Cardiac septum (tissue), 1 donor: Measurements from ENCODE around the genes PMEL and SUOX.

DNA sequence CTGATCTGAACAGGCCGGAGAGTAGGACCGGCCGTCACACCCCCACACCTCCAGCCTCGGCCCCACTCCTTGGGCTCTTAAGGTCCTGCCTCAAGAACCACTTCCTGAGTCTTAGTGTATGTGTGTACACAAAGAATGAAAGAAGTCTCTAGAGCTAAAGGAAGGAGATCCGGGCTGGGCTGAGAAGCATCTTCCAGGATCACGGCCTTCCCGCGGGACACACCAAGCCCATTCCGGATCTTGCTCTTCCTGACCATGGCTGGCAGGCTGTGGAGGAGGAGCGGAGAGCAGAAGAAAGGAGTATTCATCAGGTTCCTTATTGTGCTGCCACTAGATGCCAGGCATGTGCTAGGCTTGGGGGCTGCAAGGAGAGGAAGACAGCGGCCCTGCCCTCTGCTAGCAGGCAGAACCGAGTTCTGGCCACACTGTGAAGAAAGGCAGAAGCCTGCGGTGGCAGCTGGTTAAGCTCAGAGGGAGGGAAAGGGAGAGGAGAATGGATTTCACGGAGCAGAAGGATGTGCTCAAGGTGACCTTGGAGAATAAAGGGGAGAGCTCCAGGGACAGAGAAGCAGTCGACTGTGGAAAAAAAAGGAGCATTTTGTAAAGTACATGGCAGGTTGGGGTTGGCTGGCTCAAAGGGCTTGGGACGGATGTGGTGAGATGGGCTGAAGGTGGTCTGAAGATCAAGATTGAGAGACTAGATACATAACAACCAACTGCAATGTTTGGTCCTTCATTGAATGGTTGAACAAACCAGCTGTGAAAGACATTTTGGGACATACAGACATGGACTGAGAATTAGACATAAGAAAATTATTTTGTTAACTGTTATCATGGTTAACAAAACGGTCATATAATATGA, 1.4 kb upstream of the CD63 start:
- PRO-cap = no peak

- PRO-cap = no peak
Observed at GRCh38 chr12:55772250-55772742, 29.4 kb downstream of the GDF11 start.

DNA sequence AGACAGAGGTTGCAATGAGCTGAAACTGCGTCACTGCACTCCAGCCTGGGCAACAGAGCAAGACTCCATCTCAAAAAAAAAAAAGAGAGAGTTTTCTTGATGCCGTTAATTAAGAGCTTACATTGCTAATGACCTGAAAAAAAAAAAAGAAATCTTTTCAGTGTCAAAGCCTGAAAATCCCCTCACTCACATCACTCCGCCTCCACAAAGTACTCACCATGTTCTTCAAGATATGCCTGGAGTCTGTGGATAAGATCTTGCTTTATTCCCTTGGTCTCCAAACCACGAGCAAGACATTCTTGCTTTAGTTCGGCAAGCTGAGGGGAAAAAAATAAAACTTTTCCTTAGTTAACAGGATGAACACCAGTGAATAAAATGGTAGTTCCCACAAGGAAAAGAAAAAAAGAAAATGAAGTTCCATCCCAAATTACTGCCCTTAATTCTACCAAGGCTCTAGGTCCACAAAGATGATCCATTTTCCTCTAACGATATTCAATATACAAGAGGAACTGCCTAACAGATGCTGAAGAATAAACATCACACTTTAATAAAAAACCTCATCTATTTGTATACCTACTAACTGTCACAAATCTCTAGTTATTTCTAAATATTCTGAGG, 14.0 kb downstream of the SARNP start:
- PRO-cap = no peak

DNA sequence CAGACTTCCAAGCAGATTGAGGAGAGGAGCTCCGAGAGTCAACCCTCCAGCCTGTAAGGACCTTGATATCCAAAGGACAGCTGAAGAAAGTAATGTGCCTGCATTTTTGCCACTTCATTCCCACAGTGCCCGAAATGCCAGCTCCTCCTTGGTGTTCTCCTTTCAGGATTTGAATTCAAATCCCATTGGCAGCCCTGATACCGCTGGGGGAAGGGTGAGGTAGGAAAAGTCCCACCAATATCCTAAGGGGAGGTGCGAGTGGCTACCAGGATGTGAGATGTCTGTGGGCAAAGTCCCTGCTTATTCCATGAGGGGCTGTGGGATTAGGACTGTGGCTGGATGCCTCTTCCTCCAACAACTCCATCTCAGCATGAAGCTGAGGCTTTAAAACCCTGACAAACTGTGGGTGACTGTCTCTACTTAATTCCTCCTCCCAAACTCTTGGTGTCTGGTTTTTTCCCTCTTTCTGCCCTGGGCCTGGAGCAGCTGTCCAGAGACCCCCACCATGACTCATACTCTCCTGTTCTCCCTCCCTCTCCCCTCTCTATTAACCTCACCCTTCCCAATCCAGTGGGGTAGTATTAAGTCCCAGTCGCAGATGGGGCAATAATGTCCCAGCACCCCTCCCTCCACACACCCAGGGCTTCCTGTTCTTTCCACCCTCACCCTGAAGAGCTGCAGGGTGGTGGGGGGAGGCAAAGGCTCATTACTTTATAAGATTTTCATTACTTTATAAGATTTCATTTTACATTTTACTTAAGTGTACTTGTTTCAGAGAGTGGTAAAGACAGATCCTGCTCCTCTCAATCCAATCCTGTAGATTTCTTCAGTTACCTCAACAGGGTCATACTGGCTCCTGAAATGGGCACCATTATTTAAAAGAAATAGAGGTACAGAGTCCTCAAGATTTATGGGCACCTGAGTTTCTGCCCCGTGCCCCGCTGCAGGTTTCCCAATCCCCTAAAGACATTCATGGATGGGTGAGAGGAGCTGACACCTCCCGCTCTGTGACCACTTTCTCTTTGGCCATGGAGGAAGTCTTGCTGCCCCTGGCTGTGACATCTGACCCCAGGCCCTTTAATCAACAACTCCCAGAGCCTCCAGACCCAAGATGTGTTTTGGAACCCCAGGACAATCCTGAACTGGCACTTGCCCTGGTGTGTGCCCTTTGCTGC, 2.1 kb upstream of the DNAJC14 start:
- PRO-cap = no peak

GRCh38 chr12:55909160-55909760, 18.4 kb downstream of the PYM1 start:
- PRO-cap = no peak

- PRO-cap = bidirectional peak, plus-strand start at chr12:55966205, minus-strand start at chr12:55966042
Observed at GRCh38 chr12:55965837-55966530, at the start of gene PMEL. Gene PMEL, minus strand, starts transcription at chr12:55966042.

DNA sequence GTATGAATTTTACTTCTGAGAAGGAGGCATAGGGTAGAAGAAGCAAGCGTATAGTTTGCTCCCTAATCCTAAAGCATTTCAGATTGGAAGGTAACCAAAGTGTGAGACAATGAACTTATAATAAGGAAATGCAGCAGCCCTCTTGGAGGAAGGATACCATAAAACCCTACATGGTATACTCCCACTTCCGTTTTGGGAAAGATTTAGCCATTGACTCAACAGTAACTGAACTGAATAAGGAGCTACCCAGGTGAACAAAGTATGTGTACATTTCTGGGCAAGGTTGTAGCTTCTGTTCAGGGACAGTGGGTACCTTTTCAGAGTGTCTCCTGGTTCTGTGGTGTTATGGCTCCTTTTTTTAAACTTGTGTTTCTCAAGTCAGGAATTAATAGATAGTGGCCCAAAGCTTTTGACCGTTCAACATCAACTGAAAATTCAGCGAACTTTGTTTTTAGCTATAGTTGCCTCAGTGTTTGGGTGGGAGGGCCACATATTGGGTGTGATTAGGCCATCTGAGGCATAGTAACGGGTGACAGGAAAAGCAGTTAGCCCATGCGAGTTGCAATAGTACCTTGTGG, 3.8 kb downstream of the RAB5B start:
- PRO-cap = no peak

DNA sequence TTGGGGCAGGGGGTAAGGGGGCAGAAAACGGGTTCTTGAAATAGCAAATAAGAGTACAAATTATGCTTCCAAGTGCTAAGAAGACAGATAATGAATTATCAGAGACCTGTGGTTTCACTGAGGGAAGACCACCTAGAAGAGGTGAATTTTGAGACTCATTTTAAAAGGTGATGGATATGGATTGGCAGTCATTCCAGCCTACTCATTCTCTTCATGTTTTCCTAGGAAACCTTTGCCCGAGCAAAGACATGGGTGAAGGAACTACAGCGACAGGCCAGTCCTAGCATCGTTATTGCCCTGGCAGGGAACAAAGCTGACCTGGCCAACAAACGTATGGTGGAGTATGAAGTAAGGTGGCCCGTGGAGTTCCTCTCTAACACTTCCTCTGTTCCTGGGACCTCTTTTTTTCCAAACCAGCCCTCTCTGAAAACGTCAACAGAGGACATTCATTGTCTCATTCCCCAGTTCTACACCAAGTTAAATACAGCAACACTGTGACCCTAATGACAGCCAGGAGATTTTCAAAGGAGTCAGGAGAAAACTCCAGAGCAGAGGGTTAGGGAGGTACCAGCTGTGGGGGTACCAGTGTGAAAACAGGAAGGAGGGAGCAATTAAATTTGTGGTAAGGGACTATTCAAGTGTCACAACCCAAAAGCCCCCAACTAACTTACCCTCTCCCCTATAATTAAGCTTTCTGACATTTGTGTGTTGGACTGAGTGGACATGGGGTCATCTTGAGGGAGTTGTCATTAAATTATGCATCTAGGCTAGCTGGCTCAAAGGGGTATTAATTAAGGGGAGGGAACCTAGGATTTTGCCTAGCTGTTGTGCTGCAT, 6.4 kb upstream of the SUOX start:
- PRO-cap = no peak

- PRO-cap = no peak
Observed at GRCh38 chr12:55992553-55993242, 4.4 kb upstream of the SUOX start.

GRCh38 chr12:55993243-55994303, 3.5 kb upstream of the SUOX start:
- PRO-cap = no peak

- PRO-cap = no peak
Observed at GRCh38 chr12:55996334-55996975, 621 bp upstream of the SUOX start.

DNA sequence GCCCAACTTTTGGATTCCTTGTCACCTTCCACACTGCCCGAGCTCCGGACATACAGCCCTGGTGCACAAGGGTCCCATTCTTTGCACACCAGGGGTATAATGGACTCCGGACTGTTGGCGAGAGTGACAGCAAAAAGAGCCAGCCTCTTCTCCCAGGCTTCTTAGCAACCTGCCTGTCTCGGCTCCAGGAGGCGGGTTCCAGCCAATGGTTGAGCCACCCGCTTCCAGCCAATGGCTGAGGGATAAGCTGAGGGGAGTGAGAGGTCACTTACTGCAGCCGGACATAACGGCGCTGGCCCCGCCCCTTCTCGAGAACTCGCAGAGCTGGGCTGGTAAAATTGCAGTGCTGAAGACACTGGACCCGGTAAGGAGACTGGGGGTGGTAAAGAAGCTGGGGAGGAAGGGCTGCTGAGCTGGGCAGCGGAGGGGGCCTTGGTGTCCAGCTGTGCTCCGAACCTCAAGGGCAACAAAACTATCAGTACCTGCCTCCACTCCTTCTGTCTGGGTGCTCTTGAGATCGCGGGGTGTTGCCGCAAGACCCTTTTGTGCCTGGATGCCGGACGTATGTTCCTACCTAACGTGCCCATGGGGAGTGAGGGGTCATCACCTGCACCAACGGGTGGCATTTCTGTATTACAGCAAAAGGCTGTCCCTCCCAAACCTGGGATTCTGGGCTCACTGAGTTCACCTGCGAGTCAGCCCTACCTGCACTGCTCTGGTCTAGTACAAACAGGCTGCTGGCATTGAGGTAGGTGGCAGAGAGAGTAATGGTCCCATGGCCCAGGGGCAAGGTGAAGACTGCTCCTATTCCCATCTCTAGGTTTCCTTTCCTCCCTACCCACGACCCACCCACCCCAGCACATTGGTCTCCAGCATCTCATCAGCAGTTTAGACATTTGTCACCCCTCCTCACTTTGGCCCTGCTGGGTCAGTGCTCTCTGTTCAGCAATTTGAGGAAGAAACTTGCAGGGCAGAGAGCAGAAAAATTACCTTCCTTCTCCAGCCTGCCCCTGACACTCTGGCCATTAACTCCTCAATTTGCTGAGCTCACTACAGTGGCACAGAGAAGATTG, at the start of gene SUOX:
SUOX (plus strand) TSS at position 301 of the 1,073 bp plus-strand sequence.
- PRO-cap = bidirectional peak, plus-strand start at position 311 of the sequence, minus-strand start at position 171 of the sequence

DNA sequence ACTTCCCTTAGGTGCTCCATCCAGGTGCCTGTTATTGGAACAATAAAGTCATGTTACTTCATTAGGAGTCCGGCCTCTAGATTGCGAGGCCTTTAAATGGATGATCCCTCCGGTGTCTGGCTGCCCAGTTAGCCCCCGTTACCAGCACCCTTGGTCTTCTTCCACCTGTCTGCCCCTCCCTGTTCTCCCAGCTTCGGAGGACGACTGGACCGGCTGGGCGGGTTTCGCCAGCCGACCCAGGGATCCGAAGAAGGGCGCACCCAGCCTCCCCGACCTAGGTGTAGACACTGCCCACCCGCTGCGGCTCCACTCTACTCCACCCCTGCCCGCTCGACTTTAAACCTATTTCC, 493 bp upstream of the PA2G4 start:
- PRO-cap = bidirectional peak, plus-strand start outside the sequence, minus-strand start at position 313 of the sequence

DNA sequence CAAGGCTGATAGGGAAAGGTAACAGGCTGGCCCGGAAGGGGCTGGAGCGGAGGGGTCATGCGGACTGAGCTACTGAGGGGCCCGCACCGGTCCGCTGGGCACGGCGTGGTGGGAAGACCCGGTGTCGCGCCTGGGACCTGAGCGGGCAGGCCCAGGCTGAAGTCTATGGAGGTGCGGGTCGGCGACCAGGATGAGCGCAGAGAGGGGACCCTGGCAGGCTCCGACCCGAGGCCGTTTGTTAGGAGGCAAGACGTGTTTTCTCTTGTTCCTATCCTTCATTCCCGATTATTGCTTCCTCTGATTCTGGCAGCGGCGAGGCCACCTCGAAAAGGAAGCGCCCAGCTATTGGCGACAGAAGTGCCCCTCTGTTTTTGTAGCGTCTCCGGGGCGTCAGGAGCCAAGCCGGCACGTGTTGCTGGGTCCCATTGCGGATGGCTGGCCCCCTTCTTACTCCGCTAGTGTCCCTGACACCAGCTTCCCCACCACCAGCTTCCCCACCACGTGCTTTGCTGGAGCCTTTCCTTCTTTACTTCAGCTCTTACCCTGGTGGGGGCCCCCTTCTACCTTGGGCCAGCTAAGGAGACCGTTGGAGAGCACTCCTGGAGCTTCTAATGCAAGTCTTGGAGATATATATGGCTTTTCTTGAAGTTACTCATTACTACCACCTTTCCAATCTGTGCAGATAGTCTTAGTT, 642 bp downstream of the PA2G4 start:
- PRO-cap = no peak

DNA sequence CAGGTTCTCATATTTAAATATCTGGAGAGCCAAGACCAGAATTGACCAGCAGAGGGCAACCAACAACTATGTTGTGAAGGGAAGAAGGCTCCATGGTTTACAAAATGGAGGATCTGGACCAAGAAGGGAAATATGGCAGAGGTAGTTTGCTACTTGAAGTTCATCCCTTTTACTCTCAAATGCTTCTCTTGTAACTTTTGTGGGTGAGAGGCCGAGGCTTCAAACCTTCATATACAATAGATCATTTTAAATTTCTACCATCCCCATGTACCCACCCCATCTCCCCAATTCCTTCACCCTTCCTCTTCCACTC, 3.8 kb upstream of the SMARCC2 start:
- PRO-cap = no peak

- PRO-cap = no peak
Observed at GRCh38 chr12:56206559-56207030, 15.1 kb downstream of the RNF41 start.

DNA sequence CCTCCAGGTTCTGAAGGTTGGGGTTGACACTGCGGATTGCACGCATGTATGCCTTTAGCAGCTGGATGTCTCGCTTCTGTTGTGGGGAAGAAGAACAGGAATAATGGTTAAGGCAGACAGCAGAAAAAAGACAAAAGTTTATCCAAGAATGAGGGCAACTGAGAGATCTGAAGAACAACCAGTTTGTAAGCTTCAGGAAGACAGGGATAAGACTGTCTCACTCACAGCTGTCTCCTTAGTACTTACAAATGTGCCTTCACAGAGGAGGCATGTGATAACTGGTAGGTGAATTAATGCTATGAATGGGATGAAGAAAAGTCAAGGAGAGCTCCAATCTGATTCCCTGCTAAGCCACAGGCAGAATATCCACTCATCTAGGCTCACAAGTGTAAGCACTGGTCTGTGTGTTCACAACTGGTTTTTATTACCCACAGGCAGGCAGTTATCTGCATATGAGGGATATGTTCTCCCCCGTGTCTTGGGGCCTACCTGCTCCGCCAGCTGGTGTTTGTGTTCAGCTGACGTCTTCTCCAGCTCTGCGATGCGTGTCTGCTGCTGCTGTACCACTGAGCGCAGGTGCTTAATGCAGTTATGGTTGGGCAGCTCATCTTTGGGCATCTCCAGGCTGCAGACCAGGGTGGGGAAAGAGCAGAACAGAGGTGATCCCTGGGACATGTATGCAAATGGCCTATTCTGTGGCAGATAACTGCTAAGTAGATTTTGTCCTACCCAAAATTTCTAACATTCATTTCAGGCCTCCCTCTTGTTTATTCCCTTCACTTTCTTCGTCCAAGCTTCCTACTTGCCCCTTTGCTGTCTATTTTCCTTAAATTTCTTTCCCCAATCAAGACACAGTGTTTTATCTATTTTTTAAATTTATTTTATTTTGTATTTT, 13.8 kb downstream of the RNF41 start:
- PRO-cap = no peak

- PRO-cap = no peak
Observed at GRCh38 chr12:56229701-56229993, 204 bp upstream of the SLC39A5 start.

DNA sequence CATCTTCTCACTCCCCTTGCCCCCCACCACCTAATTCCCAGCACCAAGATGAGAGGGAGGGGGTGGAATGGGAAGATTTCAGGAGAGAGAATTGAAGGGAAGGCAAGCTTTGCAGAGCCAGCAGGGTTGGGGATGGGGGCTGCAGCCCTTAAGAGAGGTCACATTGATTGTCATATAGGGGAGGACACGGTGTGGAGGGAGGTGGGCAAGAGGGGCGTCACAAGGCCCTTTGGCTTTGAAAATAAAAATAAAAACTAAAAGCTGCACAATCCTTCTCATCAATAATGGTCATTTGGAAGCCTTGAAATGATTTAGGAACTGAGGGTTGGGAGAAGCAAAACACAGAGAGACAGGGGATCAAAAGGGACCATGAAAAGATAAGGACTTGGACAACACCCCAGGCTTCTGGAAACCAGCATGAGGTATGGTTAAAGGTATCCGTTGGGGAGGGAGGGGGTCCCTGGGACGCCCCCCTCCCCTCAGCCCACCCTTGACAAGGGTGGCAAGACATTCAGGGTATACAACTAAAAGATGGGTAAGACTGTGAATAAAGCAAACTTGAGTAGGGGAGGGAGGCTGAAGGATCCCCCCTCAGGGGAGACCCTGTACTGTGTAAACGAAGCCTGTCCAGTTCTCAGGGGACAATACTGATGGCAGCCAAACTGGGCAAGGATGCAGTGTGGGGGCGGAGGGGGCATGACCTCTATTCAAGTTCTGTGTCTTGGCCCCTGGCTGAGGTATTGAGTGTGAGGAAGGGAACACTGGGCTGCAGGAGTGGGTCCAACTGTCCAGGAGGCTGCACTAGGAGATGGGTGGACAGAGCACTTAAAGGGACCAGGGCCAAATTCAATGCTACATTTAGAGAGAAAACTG, 11.3 kb downstream of the SLC39A5 start:
- PRO-cap = no peak

GRCh38 chr12:56336419-56337024, 2.2 kb upstream of the IL23A start:
- PRO-cap = no peak